K562 (cell line): ENCODE data around the genes FAM53A and NAT8L.

- RAMPAGE, long total RNA = no peak
- RRBS = no CpG with 5 or more reads among the region's 31 CpGs
PRO-cap:
- standard = no peak
- CoPRO, capped RNA only, 2 experiments = no peak in any of the 2 experiments
- CoPRO, capped and uncapped RNA, 2 experiments = no peak in any of the 2 experiments
- CoPRO, uncapped RNA only, 2 experiments = no peak in any of the 2 experiments
CAGE:
- cytosol, long polyA plus RNA = no peak
- long polyA plus RNA = no peak
- nucleolus, long total RNA = no peak
- nucleus, long polyA plus RNA = no peak
These were observed 5.1 kb downstream of the MAEA start for GRCh38 chr4:1294473-1295532.

DNA sequence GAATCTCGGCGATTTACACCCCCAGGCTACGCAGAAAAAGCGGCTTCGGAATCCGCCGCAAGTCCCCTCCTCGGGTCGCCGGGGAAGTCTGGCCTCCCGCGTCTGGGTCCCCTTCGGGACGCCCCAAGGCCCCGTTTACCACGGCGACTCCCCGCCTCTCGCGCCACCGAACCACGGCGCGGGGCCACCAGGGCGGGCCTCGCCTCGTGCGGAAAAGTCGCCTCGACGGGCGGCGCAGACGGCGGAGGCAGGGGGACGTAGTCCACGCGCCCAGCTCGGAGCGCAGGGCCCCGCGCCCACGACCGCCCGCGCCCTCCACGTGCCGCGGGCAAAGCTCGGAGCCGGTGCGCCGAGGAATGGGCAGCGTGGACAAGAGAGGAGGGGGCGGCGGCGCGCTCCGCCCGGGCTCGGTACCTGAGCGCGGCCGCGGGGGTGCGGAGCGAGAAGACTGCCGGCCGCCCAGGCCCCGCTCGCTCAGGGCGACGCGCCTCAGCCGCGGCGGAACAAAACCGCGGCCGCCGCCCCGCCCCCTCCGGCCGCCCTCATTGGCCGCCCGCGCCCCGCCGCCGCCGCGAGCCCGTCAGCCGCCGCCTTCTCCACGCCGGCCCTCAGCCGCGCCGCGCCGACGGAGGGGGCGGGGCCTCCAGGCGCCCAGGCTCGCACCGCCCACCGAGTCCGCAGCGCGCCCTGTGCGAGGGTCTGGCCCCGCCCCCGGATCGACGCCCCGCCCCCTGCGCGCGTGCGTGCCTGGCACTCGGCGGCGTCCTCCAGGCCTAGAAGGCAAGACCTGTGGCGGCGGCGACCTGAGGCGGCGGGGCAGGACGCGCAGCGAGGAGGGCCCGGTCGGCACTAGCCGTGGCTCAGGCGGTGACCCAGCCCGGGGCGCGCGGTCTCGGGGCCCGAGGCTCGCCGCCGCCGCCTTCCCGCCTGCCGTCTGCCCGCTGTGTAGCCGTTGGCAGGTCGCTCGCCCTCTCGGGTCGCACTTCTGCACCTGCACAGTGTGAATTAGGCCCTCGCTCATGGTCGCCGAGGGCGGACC lies at the start of gene FAM53A:
Gene FAM53A, minus strand, starts transcription at position 495 of the 1,039 bp plus-strand sequence.
- RAMPAGE, long total RNA = no peak
- RRBS = 9% methylated on average over 52 of the region's 158 CpGs
PRO-cap:
- standard = bidirectional peak, plus-strand start at position 235 of the sequence, minus-strand start at position 159 of the sequence; unidirectional peak, minus-strand start at position 371 of the sequence; bidirectional peak, plus-strand start at position 753 of the sequence, minus-strand start at position 481 of the sequence
- CoPRO, capped RNA only, 2 experiments = peak in 2 of 2 experiments; most common plus-strand start position 753 of the sequence (in 2); most common minus-strand start position 476 of the sequence (in 2)
- CoPRO, capped and uncapped RNA, 2 experiments = peak in 2 of 2 experiments; most common plus-strand start position 753 of the sequence (in 1); most common minus-strand start position 476 of the sequence (in 1)
- CoPRO, uncapped RNA only, 2 experiments = peak in 2 of 2 experiments; most common plus-strand start position 753 of the sequence (in 1); most common minus-strand start position 450 of the sequence (in 1)
CAGE:
- cytosol, long polyA plus RNA = no peak
- long polyA plus RNA = no peak
- nucleolus, long total RNA = no peak
- nucleus, long polyA plus RNA = no peak

DNA sequence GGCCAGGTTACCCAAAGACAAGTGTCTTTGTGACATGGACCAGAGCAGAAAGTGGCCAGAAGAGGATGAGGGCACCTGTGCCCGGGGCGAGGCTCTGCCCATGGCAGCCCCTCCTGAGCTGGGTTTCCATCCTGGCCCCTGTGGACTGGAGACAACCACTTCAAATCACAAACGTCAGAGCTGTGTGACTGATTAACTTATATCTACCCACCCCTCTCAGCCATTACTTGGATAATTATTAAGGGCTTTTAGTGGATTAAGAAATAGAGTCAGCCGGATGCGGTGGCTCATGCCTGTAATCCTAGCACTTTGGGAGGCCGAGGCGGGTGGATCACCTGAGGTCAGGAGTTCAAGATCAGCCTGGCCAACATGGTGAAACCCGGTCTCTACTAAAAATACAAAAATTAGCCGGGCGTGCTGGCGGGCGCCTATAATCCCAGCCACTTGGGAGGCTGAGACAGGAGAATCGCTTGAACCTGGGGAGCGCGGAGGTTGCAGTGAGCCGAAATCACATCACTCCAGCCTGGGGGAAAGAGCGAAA lies 1.7 kb upstream of the FAM53A start:
- RAMPAGE, long total RNA = no peak
- RRBS = no CpG with 5 or more reads among the region's 17 CpGs
PRO-cap:
- standard = no peak
- CoPRO, capped RNA only, 2 experiments = no peak in any of the 2 experiments
- CoPRO, capped and uncapped RNA, 2 experiments = no peak in any of the 2 experiments
- CoPRO, uncapped RNA only, 2 experiments = peak in 1 of 2 experiments; most common minus-strand start position 199 of the sequence (in 1)
CAGE:
- cytosol, long polyA plus RNA = no peak
- long polyA plus RNA = no peak
- nucleolus, long total RNA = no peak
- nucleus, long polyA plus RNA = no peak

GRCh38 chr4:1864202-1864849 lies 6.9 kb upstream of the NSD2 start:
- RAMPAGE, long total RNA = no peak
- RRBS = no CpG with 5 or more reads among the region's 10 CpGs
PRO-cap:
- standard = no peak
- CoPRO, capped RNA only, 2 experiments = no peak in any of the 2 experiments
- CoPRO, capped and uncapped RNA, 2 experiments = no peak in any of the 2 experiments
- CoPRO, uncapped RNA only, 2 experiments = peak in 2 of 2 experiments; most common plus-strand start chr4:1864392 (in 1); most common minus-strand start chr4:1864578 (in 1)
CAGE:
- cytosol, long polyA plus RNA = no peak
- long polyA plus RNA = no peak
- nucleolus, long total RNA = no peak
- nucleus, long polyA plus RNA = no peak

DNA sequence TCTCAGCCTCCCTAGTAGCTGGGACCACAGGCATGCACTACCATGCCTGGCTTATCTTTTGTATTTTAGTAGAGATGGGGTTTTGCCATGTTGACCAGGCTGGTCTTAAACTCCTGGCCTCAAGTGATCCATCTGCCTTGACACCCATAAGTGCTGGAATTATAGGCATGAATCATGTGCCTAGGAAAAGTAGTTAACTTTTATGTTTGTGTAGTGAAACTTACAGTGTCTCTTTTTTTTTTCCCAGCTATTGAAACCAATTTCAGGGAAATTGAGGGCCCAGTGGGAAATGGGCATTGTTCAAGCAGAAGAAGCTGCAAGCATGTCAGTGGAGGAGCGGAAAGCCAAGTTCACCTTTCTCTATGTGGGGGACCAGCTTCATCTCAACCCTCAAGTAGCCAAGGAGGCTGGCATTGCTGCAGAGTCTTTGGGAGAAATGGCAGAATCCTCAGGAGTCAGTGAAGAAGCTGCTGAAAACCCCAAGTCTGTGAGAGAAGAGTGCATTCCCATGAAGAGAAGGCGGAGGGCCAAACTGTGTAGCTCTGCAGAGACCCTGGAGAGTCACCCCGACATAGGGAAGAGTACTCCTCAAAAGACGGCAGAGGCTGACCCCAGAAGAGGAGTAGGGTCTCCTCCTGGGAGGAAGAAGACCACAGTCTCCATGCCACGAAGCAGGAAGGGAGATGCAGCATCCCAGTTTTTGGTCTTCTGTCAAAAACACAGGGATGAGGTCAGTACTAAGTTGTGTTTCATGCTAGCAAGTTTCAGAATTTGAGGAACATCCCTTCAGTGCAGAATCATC lies 46.9 kb downstream of the NSD2 start:
- RAMPAGE, long total RNA = no peak
- RRBS = no CpG with 5 or more reads among the region's 5 CpGs
PRO-cap:
- standard = no peak
- CoPRO, capped RNA only, 2 experiments = no peak in any of the 2 experiments
- CoPRO, capped and uncapped RNA, 2 experiments = no peak in any of the 2 experiments
- CoPRO, uncapped RNA only, 2 experiments = no peak in any of the 2 experiments
CAGE:
- cytosol, long polyA plus RNA = no peak
- long polyA plus RNA = no peak
- nucleolus, long total RNA = no peak
- nucleus, long polyA plus RNA = start-site peak on the plus strand centred at position 647 of the sequence, 68 bp wide, 54 and 49 reads in 2 replicates

GRCh38 chr4:1987255-1988304 lies 21.2 kb downstream of the NELFA start:
- RAMPAGE, long total RNA = no peak
- RRBS = 96% methylated on average over 6 of the region's 47 CpGs
PRO-cap:
- standard = no peak
- CoPRO, capped RNA only, 2 experiments = no peak in any of the 2 experiments
- CoPRO, capped and uncapped RNA, 2 experiments = no peak in any of the 2 experiments
- CoPRO, uncapped RNA only, 2 experiments = peak in 1 of 2 experiments; most common minus-strand start chr4:1988129 (in 1)
CAGE:
- cytosol, long polyA plus RNA = no peak
- long polyA plus RNA = no peak
- nucleolus, long total RNA = no peak
- nucleus, long polyA plus RNA = no peak

DNA sequence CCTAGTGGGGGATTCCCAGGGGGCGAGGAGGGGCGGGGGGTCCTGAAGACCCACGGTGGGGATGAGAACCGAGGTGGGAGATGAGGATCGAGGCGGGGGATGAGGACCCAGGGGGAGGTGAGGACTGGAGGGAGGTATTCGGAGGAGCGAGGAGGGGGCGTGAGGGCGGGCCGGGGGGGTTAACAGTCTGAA lies 431 bp downstream of the NELFA start:
- RAMPAGE, long total RNA = no peak
- RRBS = 8% methylated on average over 1 of the region's 11 CpGs
PRO-cap:
- standard = no peak
- CoPRO, capped RNA only, 2 experiments = no peak in any of the 2 experiments
- CoPRO, capped and uncapped RNA, 2 experiments = no peak in any of the 2 experiments
- CoPRO, uncapped RNA only, 2 experiments = no peak in any of the 2 experiments
CAGE:
- cytosol, long polyA plus RNA = no peak
- long polyA plus RNA = no peak
- nucleolus, long total RNA = no peak
- nucleus, long polyA plus RNA = no peak

DNA sequence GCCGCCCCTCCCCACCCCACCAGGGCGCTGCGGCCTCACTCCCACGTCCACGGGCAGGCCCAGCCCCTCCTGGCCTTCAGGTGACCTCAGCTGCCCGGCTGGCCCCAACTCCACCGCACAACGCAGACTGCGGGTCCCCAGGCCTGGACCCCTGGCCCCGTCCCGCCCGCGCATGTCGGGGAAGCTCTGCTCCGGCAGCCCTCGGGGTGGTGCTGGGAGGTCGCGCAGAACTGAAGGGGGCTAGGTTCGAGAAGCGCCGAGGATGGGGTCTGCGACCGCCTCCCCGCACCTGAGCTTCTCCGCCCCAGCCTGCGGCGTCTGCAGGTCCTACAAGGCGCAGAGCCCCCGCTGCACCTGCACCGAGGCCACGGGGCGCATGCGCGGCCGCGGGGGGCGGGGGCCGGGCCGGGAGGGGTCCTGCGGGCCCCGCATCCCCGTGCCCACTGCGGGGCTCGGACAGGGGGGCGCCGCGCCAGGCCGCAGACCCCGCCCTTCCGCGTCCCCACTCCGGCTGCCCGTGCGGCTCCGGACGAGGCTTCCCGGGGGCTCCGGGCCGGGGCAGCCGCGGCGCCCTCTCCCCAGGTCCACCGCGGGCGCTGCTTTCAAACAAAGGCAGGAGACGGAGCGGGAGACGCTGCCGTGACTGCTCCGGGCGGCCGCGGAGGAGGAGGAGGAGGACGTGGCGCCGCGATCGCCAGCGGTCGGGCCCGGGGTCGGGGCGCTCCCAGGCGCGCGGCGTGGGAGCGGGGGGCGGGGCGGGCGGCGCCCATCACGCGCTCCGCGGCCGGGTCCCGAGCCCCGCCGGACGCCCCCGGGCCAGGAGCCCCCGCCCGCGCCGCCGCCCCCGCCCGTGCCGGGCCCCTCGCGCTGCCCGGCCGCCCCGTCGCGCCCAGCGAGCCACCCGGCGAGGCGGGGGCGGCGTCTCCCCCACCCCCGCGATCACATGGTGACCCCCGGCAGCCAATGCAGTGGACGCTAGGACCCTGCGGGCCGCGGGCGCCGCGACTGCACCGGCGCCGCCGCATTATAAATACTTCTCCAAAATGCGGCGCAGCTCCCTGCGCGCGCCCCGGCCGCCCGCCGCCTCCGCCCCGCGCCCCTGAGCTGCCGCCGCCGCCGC lies at the start of gene NAT8L:
Gene NAT8L, plus strand, starts transcription at position 1,057 of the 1,120 bp plus-strand sequence.
- RAMPAGE, long total RNA = no peak
- RRBS = 5% methylated on average over 74 of the region's 153 CpGs
PRO-cap:
- standard = bidirectional peak, plus-strand start at position 396 of the sequence, minus-strand start at position 320 of the sequence
- CoPRO, capped RNA only, 2 experiments = peak in 2 of 2 experiments; most common plus-strand start position 605 of the sequence (in 2); most common minus-strand start position 924 of the sequence (in 2)
- CoPRO, capped and uncapped RNA, 2 experiments = peak in 1 of 2 experiments; most common plus-strand start position 1,041 of the sequence (in 1); most common minus-strand start position 925 of the sequence (in 1)
- CoPRO, uncapped RNA only, 2 experiments = no peak in any of the 2 experiments
CAGE:
- cytosol, long polyA plus RNA = no peak
- long polyA plus RNA = no peak
- nucleolus, long total RNA = no peak
- nucleus, long polyA plus RNA = no peak

DNA sequence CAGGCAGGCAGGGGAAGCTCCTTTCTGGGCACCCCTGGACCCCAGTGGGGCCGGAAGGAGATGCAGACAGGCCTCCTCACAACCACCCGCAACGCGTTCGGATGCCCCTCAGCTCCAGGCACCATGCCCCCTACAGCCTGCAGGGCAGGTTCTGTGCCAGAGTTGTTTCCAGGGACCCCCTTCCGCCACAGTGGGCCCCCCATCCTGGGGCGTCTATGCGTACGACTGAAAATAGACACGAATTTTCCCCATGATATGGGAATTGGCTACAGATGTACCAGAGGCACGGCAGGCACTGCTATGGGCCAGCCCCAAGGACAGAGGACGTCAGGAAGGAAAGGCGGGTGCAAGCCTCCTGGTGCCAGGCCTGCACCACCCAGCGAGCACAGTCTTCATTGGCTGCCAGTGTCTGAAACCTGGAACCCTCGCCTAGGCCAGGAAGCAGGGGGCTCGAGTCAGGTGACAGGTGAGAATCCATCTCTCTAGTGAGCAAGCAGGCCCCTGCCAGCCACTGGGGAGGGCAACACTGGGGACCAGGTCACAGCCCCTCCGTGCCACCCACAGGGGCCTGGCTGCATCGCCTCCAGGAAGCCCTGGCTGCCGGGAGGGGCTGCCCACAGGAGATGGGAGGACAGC lies 6.7 kb upstream of the HAUS3 start:
- RAMPAGE, long total RNA = no peak
- RRBS = no CpG with 5 or more reads among the region's 19 CpGs
PRO-cap:
- standard = no peak
- CoPRO, capped RNA only, 2 experiments = no peak in any of the 2 experiments
- CoPRO, capped and uncapped RNA, 2 experiments = no peak in any of the 2 experiments
- CoPRO, uncapped RNA only, 2 experiments = no peak in any of the 2 experiments
CAGE:
- cytosol, long polyA plus RNA = no peak
- long polyA plus RNA = no peak
- nucleolus, long total RNA = no peak
- nucleus, long polyA plus RNA = no peak

- RAMPAGE, long total RNA = no peak
- RRBS = no CpG with 5 or more reads among the region's 19 CpGs
PRO-cap:
- standard = no peak
- CoPRO, capped RNA only, 2 experiments = no peak in any of the 2 experiments
- CoPRO, capped and uncapped RNA, 2 experiments = no peak in any of the 2 experiments
- CoPRO, uncapped RNA only, 2 experiments = no peak in any of the 2 experiments
CAGE:
- cytosol, long polyA plus RNA = no peak
- long polyA plus RNA = no peak
- nucleolus, long total RNA = no peak
- nucleus, long polyA plus RNA = no peak
These were observed 40.8 kb upstream of the MXD4 start for GRCh38 chr4:2302745-2303004.

GRCh38 chr4:2512589-2513025 lies 23.8 kb upstream of the FAM193A start:
- RAMPAGE, long total RNA = no peak
- RRBS = no CpG with 5 or more reads among the region's 8 CpGs
PRO-cap:
- standard = no peak
- CoPRO, capped RNA only, 2 experiments = no peak in any of the 2 experiments
- CoPRO, capped and uncapped RNA, 2 experiments = no peak in any of the 2 experiments
- CoPRO, uncapped RNA only, 2 experiments = no peak in any of the 2 experiments
CAGE:
- cytosol, long polyA plus RNA = no peak
- long polyA plus RNA = no peak
- nucleolus, long total RNA = no peak
- nucleus, long polyA plus RNA = no peak

- RAMPAGE, long total RNA = no peak
- RRBS = 1% methylated on average over 91 of the region's 143 CpGs
PRO-cap:
- standard = bidirectional peak, plus-strand start at chr4:2537163, minus-strand start at chr4:2537050; unidirectional peak, minus-strand start at chr4:2537624
- CoPRO, capped RNA only, 2 experiments = peak in 2 of 2 experiments; most common plus-strand start chr4:2537158 (in 1); most common minus-strand start chr4:2537070 (in 2)
- CoPRO, capped and uncapped RNA, 2 experiments = no peak in any of the 2 experiments
- CoPRO, uncapped RNA only, 2 experiments = no peak in any of the 2 experiments
CAGE:
- cytosol, long polyA plus RNA = no peak
- long polyA plus RNA = no peak
- nucleolus, long total RNA = no peak
- nucleus, long polyA plus RNA = no peak
These were observed 754 bp downstream of the FAM193A start for GRCh38 chr4:2536804-2537997.

GRCh38 chr4:2713655-2714256 lies 42.4 kb downstream of the TNIP2 start:
- RAMPAGE, long total RNA = no peak
- RRBS = no CpG with 5 or more reads among the region's 5 CpGs
PRO-cap:
- standard = no peak
- CoPRO, capped RNA only, 2 experiments = no peak in any of the 2 experiments
- CoPRO, capped and uncapped RNA, 2 experiments = no peak in any of the 2 experiments
- CoPRO, uncapped RNA only, 2 experiments = no peak in any of the 2 experiments
CAGE:
- cytosol, long polyA plus RNA = no peak
- long polyA plus RNA = no peak
- nucleolus, long total RNA = no peak
- nucleus, long polyA plus RNA = no peak

DNA sequence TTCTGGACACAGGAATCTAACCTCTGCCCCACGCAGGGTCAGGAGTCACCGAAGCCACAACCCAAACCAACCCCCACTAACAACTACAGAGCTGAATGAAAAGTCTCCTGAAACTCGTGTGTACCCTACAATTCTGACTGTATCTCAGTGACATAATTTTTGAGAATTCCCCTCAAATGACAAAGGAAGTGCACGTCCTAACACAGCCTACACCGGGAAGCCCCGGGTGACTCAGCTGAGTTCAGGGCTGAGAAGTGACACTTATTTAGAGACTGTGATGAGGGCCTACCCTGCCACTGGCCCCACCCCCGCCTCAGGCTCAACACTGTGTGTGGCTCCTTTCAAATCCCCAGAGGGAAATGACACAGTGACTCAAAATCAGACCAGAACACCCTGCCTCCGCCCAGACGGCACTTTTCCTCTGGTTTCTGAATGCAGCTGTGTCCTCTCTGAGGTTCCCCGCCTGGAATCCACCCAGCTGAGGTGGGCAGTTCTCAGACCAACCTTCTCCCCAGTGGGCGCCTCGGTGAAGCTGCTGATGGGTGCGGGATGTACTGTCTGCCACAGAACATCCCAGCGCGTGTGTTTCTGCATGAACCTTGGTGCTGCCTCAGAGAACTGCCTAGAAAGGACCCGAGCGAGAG lies 9.9 kb downstream of the TNIP2 start:
- RAMPAGE, long total RNA = no peak
- RRBS = no CpG with 5 or more reads among the region's 17 CpGs
PRO-cap:
- standard = no peak
- CoPRO, capped RNA only, 2 experiments = no peak in any of the 2 experiments
- CoPRO, capped and uncapped RNA, 2 experiments = no peak in any of the 2 experiments
- CoPRO, uncapped RNA only, 2 experiments = no peak in any of the 2 experiments
CAGE:
- cytosol, long polyA plus RNA = no peak
- long polyA plus RNA = no peak
- nucleolus, long total RNA = no peak
- nucleus, long polyA plus RNA = no peak

DNA sequence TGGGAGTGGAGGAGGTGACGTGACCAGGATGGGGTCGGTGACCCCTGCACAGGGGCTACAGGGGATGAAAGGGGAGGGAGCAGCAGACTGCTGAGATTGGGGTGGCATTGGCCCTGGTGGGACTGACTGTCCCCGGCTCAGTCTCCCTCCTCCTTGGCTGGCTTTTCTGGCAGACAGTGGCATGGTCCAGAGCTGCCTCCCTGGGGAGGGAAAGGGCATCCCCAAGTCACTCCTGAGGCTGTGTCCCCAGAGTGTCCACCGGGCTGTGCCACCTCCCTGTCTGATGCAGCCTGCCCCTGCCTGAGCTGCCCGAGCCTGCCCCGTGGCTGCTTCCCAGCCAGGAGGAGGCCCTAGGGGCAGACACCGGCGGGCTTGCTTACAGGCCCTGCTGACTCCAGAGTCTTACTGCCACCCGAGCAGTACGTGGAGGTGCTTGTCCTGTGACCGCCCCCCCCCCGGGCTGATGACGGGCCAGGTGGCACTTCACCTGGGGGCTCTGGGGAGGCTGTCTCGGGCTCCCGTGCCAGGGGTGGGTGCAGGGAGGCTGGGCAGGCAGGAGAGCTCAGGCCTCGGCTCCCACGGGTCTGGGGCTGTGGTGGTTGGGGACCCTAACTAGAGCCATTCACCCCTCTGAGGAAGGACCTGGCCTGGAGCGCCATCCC lies 7.3 kb downstream of the SH3BP2 start:
- RAMPAGE, long total RNA = no peak
- RRBS = 74% methylated on average over 3 of the region's 18 CpGs
PRO-cap:
- standard = no peak
- CoPRO, capped RNA only, 2 experiments = no peak in any of the 2 experiments
- CoPRO, capped and uncapped RNA, 2 experiments = no peak in any of the 2 experiments
- CoPRO, uncapped RNA only, 2 experiments = no peak in any of the 2 experiments
CAGE:
- cytosol, long polyA plus RNA = no peak
- long polyA plus RNA = no peak
- nucleolus, long total RNA = no peak
- nucleus, long polyA plus RNA = no peak

DNA sequence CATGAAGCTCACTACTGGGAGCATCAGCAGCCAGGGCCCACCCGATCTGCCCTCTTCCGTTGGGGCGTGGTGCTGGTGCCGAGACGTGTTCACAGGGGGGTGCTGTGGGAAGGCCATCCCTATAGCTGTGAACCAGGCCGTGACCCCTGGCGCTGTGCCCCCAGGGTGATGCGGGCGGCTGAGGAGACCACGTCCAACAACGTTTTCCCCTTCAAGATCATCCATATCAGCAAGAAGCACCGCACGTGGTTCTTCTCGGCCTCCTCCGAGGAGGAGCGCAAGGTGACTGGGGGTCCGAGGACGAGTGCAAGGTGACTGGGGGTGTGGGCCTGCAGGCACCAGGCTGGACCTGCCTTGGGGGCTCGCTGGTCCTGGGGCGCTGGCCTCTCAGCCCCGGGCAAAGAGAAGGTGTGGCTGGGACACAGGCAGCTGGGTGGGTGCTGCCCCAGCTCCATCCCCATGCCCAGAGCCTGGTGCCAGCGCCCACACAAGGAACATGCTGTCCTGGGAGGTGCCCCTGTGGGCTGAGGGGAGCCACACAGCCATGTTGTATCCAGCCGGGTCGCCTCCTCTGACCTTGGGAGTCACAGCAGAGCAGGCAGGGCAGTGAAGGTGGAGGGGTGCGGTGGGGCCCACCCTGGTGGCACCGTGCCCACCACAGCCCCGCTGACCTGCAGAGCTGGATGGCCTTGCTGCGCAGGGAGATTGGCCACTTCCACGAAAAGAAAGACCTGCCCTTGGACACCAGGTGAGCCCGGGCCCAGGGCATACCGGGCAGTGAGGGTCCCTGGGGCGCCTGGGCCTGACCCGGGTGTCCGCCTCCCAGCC lies 19.0 kb upstream of the ADD1 start:
- RAMPAGE, long total RNA = no peak
- RRBS = 98% methylated on average over 3 of the region's 34 CpGs
PRO-cap:
- standard = no peak
- CoPRO, capped RNA only, 2 experiments = no peak in any of the 2 experiments
- CoPRO, capped and uncapped RNA, 2 experiments = no peak in any of the 2 experiments
- CoPRO, uncapped RNA only, 2 experiments = no peak in any of the 2 experiments
CAGE:
- cytosol, long polyA plus RNA = no peak
- long polyA plus RNA = no peak
- nucleolus, long total RNA = no peak
- nucleus, long polyA plus RNA = no peak

GRCh38 chr4:2830574-2830953 lies 13.1 kb upstream of the ADD1 start:
- RAMPAGE, long total RNA = no peak
- RRBS = no CpG with 5 or more reads among the region's 14 CpGs
PRO-cap:
- standard = no peak
- CoPRO, capped RNA only, 2 experiments = no peak in any of the 2 experiments
- CoPRO, capped and uncapped RNA, 2 experiments = no peak in any of the 2 experiments
- CoPRO, uncapped RNA only, 2 experiments = no peak in any of the 2 experiments
CAGE:
- cytosol, long polyA plus RNA = no peak
- long polyA plus RNA = no peak
- nucleolus, long total RNA = no peak
- nucleus, long polyA plus RNA = no peak